ENCODE measurements around the genes SELENOH and OR5B2.

DNA sequence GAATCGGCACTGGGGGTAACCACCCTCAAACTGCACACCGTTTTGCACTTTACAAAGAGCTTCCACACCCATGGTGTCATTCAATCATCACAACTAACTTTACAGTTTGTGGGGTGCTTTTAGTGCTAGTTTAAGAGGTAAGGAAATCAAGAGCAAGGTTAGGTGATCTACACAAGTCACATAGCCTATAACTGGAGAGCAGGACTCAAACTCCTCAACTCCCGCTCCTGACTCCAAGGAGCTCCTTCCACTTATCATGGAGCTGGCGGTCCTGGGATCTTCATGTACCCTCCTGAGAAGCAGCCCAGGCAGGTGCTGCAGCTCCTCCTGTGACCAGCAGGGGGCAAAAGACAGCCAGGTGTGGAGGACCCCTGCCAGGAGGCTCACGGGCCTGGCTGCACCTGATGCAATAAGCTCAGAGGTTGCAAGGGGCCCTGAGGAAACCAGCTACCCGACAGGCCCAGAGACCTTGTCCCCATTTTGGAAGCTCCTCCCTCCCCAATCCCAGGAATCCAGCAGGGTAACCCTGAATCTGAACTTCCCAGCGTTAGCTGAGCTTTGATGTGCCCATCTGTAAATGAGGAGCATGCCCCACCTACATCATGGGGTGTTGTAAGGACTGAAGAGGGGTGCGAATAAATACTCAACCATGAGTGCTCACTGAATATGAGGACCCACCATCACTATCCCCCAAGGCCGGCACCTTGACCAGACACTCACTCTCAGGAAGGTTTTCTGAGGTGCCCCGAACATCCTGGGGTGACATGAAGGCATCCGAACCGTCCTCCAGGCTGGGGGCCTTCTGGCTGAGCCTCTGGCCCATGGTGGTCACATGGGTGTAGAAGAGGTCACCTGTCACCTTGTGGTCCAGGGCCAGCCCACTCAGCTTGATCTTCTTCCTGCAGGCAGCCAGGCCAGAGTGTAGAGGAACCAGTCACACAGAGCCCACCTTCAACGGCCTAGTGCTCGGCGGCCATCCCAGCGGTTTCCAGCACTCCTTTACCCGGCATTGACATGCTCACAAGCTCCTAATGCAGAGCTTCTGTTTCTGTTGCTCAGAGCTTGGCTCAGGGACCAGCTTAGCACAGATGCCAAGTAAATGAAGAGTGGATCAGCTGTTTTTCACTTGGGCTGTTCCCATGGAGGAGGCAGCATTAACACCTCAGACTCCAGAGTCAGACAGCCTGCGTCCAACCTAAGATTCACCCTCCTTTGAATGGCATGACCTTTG is 21.8 kb downstream of the SLC43A1 start:
- RRBS: no CpG with 5 or more reads among the region's 18 CpGs

- RRBS: 2% methylated on average over 5 of the region's 33 CpGs
Measured at GRCh38 chr11:57597811-57598552, 497 bp downstream of the SERPING1 start.

GRCh38 chr11:57648897-57649734 is 596 bp downstream of the YPEL4 start:
- RRBS: no CpG with 5 or more reads among the region's 22 CpGs

DNA sequence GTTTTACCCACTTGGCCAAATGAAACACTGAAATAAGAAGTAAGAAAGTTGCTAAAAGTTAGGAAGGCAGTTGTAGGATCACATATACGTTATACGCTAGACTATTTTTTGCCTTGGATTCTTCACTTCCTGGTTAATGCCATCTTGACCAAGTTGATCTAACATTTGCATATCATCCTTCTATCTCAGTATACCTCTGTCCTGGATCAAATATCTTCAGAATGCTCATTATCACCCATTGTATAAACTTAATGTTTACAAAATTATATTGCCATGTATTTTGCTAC is 893 bp downstream of the ZDHHC5 start:
- RRBS: no CpG with 5 or more reads among the region's 2 CpGs

DNA sequence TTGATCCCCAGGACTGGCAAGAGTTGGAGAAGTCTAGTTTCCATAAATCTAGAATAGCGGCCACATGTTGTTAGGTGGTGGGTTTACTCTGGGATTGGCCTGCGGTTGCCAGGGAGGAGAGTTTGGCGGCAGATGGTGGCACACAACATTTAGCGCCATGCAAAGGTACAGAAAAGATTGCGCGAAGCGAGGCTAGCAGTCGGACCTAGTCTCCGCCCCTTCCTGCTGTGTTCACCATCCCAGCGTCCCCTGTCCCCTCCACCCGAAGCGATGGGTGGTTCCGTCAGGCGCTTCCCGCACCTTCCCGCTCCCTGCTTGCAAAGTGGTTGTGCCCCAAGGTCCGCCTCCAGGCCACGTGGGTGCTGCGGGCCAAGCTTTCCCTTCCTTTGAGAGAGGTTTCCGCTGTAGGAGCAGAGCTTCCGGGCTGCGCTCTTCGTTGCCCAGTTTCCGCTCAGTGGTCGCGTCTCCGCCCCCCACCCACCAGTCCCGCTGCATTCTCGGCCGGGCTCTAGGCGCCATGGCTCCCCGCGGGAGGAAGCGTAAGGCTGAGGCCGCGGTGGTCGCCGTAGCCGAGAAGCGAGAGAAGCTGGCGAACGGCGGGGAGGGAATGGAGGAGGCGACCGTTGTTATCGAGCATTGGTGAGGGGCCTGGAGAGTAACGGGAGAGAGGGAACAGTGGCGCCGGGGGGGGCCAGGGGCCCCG is at the start of gene SELENOH:
Gene SELENOH (plus strand): TSS at position 413 of the 703 bp plus-strand sequence.
- RRBS: under 1% methylated on average over 8 of the region's 50 CpGs

GRCh38 chr11:57792821-57793519 is 31.4 kb downstream of the CTNND1 start:
- RRBS: no CpG with 5 or more reads among the region's 2 CpGs

GRCh38 chr11:57819414-57819869 is 57.8 kb downstream of the CTNND1 start:
- RRBS: no CpG with 5 or more reads among the region's 4 CpGs

- RRBS: no CpG with 5 or more reads among the region's 2 CpGs
Measured at GRCh38 chr11:57820986-57821578, 59.5 kb downstream of the CTNND1 start.

- RRBS: no CpG with 5 or more reads among the region's 4 CpGs
Measured at GRCh38 chr11:58427885-58428557, at the start of gene OR5B2. OR5B2 (minus strand) TSS chr11:58428121.

DNA sequence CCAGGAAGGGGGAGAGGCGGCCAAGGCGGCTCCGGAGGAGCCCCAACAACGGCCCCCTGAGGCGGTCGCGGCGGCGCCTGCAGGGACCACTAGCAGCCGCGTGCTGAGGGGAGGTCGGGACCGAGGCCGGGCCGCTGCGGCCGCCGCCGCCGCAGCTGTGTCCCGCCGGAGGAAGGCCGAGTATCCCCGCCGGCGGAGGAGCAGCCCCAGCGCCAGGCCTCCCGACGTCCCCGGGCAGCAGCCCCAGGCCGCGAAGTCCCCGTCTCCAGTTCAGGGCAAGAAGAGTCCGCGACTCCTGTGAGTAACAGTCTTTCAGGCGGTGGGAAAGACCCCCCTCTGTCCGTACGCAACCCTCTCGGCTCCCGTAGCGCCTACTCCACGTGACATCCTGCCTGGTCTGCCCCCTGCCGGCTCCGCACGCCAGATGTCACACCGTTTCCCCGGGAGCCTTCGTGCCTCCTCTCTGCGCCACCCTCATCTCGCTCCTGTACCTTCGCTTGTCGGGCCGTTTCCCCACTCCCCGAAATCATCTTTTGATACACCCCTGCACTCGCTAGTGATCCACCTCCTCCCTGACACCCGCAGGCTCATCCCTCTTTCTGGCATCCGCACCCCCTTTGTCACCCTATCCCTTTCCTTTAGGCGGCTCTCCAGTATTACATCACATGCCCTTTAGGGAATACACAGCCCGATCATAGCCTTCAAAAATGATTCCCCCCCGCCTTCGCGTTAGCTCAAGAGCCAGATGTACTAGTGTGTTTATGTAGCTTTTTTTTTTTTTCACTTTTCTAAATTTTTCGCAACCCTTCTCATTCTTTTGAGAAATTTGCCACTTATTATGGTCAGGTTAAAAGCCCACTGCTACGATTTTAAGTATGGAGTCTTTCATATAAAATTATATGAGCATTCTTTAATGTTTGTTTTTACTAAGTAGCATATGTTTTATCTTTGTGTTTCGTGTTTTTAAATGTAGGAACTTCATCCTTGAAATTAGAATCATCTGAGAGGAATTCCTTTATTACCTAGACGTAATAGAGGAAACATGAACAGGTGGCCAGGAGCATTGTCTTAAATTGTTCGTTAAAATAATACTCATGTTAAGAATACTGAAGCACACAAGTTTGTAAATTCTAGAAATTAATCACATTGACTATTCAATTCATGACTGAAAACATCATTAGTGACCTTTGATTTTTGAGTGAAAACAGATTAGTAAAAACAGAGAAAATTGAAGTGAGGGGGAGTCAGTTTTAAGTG is 891 bp downstream of the ZFP91 start:
- RRBS: under 1% methylated on average over 25 of the region's 67 CpGs

DNA sequence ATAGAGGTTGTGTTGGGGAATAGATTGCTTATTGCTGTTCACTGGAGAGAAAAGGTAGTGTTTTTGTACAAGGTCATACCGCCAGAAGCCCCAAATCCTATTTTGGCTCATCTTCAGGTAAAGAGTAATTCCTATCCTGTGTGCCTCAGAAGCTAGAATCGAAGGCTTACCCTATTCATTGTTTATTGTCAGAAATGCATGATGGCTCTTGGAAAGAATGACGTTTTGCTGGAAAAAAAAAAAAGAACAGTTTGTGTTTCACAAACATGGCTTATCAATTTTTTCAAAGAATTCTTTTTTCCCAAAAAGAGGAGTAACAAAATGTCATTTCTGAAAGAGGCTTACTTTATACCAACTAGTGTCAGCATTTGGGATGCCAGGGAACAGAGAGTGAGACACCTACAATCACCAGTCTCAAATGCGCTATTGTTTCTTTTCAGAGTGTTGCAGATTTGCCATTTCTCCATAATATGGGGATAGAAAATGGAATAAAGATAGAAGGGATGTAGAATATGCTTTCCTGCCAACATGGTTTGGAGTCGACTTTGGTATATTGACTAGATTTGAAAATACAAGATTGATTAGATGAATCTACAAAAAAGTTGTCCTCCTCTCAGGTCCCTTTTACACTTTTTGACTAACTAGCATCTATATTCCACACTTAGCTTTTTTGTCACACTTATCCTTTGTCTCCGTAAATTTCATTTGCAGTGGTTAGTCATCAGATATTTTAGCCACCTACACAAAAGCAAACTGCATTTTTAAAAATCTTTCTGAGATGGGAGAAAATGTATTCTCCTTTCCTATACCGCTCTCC is 3.0 kb upstream of the CNTF start:
- RRBS: no CpG with 5 or more reads among the region's 7 CpGs

DNA sequence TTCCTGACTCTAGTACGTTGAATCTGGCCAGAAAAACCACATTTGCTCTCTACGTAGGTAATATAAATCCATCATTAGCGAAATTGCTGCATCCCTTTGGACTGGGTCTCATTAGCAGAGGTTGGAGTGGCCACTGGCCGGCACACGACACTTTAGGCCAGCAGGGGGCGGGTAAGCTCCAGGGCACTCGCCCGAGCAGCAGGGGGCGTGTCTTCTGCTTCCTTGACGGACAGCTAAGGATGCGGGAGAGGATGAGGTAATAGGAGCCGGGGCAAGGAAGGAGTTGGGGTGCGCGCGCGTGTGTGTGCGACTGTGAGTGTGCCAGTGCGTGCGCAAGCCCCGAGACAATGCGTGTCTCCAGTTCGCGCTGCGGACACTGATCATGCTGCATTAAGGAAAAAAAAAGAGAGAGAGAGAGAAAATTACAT is 482 bp upstream of the DTX4 start:
- RRBS: 7% methylated on average over 5 of the region's 24 CpGs

- RRBS: 2% methylated on average over 9 of the region's 34 CpGs
Measured at GRCh38 chr11:59173029-59173872, 1.3 kb downstream of the DTX4 start.

- RRBS: no CpG with 5 or more reads among the region's 28 CpGs
Measured at GRCh38 chr11:59550803-59551435, 39.6 kb downstream of the OR4D9 start.

- RRBS: no CpG with 5 or more reads among the region's 6 CpGs
Measured at GRCh38 chr11:59576780-59577108, 38.8 kb downstream of the OSBP start.

GRCh38 chr11:59666695-59667262 is 2.1 kb downstream of the PATL1 start:
- RRBS: no CpG with 5 or more reads among the region's 2 CpGs

DNA sequence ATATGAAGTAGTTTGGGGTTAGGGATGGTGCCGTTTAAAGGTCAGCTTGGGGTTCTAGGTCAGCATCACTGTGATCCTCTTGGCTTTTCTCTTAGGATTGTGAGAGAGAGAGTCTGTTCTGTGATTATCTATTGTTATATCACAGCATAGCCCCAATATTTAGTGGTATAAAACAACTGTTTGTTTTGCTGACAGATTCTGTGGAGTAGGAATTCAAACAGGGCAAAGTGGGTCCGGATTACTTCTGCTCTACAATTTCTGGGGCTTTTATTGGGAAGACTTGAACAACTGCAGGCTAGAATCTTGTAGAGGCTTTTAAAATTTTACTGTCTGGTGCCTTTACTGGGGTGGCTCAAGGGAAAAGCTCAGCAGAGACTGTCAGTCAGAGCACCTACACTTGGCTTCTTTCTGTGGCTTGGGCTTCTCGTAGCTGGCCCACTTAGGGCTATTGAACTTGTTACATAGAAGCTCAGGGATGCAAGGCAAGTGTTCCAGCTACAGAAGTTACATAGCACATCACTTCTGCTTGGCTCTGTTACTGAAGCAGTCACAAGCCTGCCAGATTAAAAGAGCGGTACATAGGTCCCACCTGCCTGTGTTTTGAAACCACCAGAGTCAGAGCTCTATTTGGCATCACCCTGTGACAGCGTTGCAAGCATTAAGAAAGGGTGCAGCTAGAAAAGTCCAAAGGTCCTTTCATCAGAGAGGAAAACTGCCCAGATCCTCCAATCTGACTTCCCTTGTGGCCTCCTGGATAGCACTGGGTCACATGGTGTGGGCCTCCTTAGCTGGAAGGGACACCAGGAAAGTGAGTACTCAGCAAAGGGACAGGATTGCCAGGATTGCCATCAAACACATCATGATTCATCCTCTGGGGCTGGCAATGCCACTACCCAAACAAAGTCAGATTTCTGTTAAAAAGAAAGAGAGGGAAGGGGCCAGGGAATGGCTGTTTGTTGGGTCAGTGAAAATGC is 22.7 kb downstream of the STX3 start:
- RRBS: no CpG with 5 or more reads among the region's 5 CpGs

GRCh38 chr11:60241675-60242284 is 1.2 kb downstream of the MS4A4E start:
- RRBS: no CpG with 5 or more reads among the region's 4 CpGs

All from zone of skin (tissue), 1 donor.